Neutrophil (primary cell): ENCODE measurements around a stretch of chr15.

GRCh38 chr15:55267230-55268124 is 22.1 kb downstream of the RAB27A start:
- PRO-cap: no peak

- PRO-cap: no peak
These were observed 7.1 kb downstream of the RAB27A start for GRCh38 chr15:55282093-55283265.

DNA sequence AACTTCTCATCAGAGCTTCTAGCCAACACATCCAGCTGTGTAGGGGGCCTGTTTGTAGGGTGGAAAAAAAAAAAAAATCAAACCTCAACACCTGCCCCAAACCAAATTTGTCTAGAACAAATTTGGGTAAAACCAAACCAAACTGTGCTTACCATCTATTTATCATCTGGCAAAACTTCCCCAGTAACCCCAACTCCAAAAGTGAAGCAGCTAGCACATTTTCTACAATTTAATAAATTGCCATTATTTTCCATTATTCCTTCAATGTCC is 40.7 kb downstream of the CCPG1 start:
- PRO-cap: no peak

DNA sequence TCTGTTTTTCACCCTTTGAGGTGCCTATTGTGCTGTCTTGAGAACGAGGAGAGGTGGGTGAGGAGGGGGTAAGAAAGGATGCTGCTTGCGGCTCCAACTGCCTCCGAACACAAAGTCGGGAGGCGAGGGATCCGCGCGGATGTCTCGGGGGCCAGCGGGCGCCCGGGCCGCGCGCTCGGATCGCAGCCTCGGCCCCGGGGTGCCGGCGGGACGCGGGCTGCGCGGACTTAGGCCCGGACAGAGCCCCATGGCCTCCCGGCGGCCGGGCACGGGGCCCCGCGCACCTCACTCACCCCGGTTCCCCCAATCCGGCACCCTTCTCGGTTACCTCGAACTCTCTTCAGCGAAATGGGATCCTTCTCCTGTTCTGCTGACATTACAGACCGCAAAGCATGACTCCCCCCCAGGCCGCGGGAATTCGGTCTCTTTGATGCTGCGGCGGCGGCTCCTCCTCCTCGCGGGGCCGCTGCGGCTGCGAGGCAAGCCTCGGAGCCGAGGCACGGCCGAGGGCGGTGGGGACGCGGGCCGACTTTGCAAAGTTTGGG is 566 bp downstream of the PYGO1 start:
- PRO-cap: no peak

GRCh38 chr15:55647147-55647467 is 59.0 kb upstream of the PYGO1 start:
- PRO-cap: no peak

- PRO-cap: no peak
These were observed 21.5 kb downstream of the MNS1 start for GRCh38 chr15:56443406-56443932.

- PRO-cap: no peak
These were observed 47.0 kb upstream of the ZNF280D start for GRCh38 chr15:56780237-56780693.

DNA sequence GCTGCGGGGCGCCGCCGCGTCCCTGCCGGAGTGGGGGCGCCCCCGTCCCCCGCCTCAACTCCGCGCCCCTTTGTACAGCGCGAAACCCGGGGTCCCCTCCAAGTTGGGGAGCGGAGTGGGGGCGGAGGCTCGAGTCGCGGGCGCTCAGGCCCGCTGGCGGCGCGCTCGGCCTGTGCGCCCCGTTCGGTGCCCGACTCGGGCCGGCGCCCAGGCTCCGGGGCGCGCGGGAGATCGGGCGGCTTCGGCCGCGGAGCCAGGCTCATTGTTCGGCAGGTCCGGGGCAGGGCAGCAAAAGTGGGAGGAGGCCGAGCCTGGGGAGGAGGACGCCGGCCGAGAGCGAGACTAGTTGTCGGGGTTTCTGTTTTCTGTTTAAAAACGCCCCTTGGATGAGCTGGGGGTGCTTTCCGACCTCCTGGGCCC is 522 bp downstream of the TCF12 start:
- PRO-cap: no peak

GRCh38 chr15:57218693-57219120 is 157.6 kb upstream of the CGNL1 start:
- PRO-cap: no peak

DNA sequence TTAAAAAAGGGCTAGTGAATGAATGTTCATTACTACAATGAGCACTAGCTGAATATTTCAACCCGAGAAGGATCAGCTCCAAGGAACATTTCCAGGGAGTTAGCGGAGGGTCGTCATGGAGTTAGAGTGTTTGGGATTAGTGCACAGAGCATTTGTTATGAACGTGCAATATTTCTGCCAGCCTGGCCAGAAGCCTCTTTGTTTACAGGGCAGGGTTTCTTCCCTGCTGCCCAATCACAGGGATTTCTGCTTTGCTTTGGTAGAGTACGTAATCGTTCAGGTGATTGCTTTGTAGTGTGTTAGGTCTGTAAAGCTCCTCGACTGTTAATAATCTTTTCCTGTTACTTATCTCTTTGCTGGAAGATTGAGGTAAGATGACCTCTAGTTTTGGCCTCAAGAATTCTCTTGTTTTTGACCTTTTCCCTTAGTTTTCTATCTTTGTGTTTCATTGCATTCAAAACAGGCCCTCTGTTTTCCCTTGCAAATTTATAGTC is 6.0 kb downstream of the CGNL1 start:
- PRO-cap: no peak

DNA sequence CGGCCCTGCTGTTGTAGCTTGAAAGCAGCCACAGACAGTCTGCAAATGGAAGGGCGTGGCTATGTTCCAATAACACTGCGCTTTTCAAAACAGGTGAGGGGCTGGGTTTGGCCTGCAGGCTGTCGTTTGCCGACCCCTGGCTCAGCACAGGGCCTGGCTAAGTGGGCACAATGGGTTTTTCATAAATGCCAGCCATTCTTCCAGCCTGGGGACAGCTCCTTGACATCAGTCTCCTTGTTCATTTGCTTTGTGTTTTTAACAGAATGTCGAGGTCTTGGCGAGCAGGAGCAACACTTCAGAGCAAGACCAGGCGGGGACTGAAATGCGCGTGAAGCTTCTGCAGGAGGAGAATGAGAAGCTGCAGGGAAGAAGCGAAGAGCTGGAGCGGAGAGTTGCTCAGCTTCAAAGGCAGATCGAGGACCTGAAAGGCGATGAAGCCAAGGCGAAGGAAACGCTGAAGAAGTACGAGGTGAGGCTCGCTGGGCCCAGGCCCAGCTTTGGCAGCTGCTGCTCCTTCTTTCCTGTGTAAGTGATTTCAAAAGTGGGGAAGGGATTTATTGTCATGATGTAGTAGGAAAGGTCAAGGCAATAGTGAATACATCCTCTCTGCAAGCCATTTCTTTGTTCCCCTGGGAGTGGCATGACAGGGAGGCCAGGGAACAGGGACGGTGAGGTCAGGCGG is 75.0 kb upstream of the MYZAP start:
- PRO-cap: no peak

- PRO-cap: no peak
These were observed 40.7 kb downstream of the POLR2M start for GRCh38 chr15:57747164-57747614.

DNA sequence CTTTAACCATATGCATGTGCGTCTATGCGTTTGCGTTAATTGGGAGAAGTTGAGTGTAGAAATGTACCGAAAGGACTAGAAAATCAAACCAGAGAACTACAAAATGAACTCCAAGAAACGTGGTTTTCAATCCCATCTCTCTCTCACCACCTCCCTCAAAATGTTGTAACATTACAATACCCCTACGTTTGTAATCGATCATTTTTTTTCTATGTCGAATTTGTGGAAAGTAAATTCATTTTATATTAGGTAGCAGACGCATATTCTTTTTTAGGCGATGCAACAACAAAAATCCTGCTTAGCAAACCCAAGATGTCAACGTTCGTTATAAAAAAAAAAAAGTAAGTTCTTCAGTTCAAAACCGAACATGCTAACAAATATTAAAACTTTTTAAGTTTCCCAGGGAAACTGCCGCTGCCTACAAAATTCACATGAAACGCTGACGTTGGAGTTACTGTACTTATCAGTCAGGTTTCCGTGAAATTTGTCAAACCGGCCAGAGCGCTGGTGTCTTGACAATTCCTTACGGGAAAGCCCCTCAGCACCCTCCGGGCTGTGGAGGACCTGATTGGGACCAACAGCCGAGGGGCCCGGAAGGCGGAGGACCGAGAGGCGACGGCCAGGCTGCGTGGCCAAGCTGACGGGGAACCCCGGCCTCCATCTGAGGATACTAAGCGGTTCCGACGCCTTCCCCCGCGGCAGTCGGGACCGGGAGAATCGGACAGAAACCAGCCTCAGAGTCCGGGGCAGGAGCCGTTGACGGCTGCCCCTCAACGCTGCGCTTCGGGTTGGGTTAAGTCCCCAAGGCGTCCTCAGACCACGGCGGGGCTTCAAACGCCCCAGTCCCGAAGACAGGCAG is 752 bp downstream of the ALDH1A2 start:
- PRO-cap: no peak

GRCh38 chr15:58147267-58147582 is 9.0 kb downstream of the AQP9 start:
- PRO-cap: unidirectional peak, plus-strand start at chr15:58147453

- PRO-cap: no peak
These were observed 90.5 kb downstream of the AQP9 start for GRCh38 chr15:58228771-58229089.

GRCh38 chr15:58431055-58431458 is 734 bp upstream of the LIPC start:
- PRO-cap: no peak

DNA sequence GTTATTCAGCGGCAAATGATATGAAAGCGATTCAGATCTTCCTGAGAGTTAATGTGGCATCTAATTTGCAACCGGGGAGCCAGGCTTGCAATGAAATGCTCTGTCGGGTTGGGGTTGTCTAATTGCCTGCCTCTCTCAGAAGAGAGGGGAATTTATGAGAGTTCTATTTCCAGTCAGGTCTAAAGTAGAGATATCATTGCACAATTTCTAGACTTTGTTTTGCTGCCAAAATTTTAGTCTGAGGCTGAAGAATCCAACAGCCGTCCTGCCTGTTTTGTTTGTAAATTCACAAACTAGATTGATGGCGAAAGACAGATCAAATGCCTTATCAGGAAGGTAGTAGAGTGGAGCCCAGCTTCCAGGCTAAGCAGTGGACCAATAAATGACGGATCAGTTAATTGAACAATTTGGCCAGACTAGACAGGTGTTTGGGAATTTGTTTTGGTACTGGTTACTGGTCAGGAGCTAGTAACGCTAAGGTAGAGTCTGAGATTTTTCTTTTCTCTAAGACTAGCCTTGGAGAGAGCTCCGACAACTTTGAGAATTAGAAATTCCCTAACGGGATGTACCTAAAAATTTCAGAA is 701 bp downstream of the LIPC start:
- PRO-cap: no peak

DNA sequence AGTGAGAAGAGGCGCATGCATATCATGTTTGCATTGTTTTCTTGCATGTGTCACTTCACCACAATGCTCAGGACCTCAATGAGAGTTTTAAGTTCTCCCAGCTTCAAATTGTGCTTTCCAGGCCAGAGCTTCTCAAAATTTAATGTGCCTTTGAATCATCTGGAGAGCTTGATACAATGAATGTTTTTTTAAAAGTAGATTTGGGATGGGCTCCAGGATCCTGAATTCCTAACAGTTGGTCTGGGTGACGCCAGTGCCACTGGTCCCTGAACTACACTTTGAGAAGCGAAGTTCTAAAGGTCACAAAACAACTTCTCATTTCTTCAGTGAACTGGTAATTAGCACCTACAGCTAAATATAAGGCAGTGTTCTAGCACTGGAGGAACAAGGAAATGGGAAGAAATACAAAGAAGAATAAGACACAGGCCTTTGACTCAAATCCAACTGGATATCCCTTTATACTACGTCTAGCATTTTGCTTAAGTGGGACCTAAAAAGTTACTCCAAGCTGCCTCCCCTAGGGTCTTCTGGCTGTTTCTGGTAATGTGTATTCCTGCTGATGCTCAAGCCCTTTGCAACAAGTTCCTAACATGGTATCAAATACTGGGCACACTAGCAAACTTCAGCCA is 15.8 kb downstream of the LIPC start:
- PRO-cap: no peak

- PRO-cap: no peak
These were observed 27.9 kb downstream of the LIPC start for GRCh38 chr15:58459496-58460272.

- PRO-cap: no peak
These were observed 85.3 kb downstream of the LIPC start for GRCh38 chr15:58517142-58517448.